Mesenchymal stem cell of Wharton's jelly (primary cell): ENCODE data around the gene ANKFN1.

GRCh38 chr17:50872779-50873121, 6.6 kb upstream of the TOB1 start:
- CAGE, long polyA plus RNA = no peak

DNA sequence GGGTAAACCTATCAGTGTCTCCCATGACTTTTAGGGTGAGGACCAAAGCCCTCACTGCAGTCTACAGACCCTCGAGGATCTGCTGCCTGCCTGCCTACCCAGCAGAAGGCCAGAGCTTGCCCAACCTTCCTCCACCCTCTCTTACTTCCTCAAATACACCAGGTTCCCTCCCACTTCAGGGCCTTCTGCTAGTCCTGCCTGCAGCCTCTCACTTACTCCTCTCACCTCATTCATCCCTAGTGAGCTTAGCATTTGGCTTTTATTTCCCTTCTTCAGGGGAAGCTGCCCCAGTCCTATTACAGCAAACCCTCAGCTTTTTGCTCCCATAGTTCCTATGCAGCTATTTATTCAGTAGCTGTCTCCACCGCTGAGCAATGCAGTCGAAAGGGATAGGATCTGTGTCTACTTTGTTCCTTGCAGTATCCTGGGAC, 17.8 kb upstream of the TOB1 start:
- CAGE, long polyA plus RNA = no peak

- CAGE, long polyA plus RNA = no peak
Observed at GRCh38 chr17:50918790-50919384, 52.7 kb upstream of the TOB1 start.

- CAGE, long polyA plus RNA = no peak
Observed at GRCh38 chr17:50946408-50947220, 80.5 kb upstream of the TOB1 start.

GRCh38 chr17:51007160-51007562, 113.5 kb downstream of the SPAG9 start:
- CAGE, long polyA plus RNA = no peak

- CAGE, long polyA plus RNA = no peak
Observed at GRCh38 chr17:51091707-51092167, 28.9 kb downstream of the SPAG9 start.

GRCh38 chr17:51125878-51126466, 5.3 kb upstream of the SPAG9 start:
- CAGE, long polyA plus RNA = no peak

DNA sequence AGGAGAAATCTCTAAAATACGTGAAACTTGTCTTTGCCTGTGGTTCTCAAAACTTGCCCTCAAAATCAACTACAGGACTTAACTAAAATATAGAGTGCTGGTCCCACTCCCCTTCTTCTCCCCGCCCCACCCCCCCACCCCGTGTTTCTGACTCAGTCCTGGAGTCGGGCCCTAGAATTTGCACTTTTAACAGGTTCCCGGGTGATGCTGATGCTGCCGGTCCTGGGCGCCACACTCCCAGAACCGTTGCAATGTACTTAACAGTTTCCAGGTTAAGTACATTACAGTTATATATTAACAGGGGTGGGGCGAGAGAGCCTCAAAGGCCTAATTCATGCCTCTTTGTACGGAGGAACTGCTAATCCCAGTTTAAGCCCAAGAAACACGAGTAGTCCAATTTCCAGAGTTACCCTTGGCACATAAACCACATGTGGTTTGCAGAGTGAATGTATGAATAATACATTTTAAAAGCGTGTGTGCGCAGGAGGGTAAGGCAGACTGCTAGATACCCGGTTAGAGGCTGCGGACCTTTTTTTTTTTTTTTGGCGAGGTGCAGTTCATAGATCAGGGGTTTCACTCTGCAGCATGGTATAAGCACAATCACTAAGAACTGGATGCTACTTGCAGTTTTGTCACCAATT, 866 bp downstream of the COX11 start:
- CAGE, long polyA plus RNA = no peak

DNA sequence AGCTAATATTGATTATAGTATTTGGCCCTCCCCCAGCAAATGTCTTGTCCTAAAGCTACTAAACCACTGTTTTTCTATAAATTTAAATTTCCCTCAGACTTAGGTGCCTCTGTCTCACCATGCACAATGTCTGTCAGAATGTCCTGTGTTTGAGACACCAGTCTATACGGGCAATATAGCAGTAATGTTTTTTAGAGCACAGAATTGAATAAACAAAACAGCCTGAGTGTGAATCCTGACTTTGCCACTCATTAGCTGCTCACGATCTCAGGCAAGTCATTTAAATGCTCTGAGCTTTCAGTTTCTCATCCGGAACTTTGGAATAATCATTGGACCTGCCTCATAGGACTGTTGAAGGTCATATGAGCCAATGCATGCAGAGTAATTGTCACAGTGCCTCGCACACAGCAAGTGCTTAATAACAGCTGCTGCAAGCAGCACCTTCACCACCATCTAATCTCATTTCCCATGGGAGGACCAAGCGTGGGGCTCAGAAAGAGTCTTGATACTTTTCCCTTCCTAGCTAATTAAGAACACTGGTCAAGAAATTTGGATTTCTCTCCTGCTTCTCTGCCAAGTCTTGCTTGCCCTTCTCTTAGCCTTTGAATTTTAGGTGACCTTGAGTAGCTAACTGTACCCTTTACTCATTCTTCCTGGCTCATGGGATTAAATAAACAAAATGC, 9.8 kb downstream of the HLF start:
- CAGE, long polyA plus RNA = no peak

DNA sequence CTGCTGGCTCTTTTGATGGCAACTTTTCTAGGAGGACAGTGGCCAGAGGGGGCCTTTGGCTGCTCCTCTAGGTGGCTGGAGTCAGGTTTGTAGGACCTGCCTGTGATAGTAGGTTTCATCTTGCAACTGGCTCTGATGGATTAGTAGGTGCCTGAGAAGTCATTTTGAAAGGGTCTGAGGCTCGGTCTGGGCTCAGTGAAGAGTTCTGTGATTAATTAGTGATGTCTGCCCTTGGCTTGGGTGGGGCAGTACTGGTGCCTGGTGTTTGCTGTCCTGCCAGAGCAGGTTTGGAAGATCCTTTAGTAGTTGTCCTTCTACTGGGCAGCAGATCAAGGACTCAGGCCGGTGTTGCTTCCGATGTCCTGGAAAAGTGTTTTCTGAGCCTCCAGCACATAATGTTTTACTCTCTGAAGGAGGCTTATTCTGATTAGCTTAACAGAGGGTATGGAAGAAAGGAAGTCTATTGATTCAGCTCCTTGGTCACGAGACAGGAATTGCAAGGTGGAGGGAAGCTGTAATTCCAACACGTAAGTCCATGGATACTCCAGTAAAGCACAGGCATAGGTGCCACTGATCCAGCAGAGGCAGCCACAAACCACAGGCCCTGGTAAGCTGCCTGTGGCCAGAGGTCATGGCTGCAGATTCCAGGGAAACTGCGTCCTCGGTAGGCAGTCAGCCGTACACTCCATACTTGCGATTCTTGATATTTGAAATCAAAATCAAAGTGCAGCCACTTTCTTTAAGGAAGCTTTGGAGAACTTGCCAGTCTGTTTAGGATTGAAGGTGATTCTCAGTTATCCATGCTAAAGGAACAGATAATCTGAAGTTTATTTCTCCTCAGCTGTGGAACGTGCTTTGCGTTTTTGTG, 18.6 kb downstream of the HLF start:
- CAGE, long polyA plus RNA = no peak

DNA sequence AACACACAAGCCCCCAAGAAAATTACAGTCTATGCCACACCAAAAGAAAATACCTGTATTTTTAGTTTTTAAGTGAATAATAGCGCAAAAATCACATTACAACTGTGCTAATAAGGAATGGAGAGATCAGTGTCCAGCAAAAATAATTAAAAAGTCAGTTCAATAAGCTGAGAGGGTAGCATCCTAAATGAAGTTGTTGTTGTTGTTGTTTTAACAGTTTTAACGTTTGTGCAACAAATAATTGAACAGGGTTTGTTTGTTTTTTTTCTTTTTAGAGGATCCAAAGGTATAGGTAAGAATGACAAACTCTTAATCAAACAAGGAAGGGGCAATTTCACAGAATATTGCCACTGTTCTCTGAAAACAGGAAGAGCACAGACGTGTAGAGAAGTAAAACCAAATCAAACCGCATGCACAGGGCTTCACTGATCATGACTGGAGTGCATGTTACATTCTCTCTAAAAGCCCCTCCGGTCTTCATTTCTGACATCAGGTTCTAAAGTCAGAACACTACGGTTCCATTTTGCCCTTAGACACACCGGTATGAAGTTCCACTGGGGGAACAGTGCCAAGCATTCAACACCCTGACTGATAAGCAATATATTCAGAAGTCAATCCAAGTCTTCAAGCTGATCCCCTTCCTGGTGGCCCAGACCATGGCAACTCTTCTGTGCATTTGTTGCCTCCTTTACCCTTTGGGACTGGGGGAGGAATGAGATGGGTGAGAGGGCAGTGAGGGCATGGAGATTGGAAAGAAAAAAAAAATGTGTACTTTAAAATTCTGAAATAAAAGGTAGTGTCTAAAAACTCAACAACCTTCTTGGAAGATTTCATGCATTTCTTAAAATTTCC, 1.6 kb downstream of the MMD start:
- CAGE, long polyA plus RNA = no peak

DNA sequence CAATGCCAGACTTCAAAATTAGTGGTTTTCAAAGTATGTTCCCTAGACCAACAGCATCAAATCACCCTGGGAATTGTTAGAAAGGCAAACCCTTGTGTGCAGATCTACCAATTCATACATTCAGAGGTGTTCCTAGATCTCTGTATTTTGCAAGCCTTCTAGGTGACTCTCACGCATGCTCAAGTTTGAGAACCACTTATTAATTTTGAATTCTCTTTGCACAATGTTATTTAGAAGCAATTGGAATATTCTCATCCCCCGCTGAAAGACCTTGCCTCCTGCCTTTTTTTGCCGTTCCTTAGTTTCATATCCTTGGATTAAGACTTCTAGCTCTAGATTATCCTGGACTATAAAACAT, 82.7 kb downstream of the PCTP start:
- CAGE, long polyA plus RNA = no peak

GRCh38 chr17:56110565-56111248, 42.6 kb upstream of the ANKFN1 start:
- CAGE, long polyA plus RNA = no peak

DNA sequence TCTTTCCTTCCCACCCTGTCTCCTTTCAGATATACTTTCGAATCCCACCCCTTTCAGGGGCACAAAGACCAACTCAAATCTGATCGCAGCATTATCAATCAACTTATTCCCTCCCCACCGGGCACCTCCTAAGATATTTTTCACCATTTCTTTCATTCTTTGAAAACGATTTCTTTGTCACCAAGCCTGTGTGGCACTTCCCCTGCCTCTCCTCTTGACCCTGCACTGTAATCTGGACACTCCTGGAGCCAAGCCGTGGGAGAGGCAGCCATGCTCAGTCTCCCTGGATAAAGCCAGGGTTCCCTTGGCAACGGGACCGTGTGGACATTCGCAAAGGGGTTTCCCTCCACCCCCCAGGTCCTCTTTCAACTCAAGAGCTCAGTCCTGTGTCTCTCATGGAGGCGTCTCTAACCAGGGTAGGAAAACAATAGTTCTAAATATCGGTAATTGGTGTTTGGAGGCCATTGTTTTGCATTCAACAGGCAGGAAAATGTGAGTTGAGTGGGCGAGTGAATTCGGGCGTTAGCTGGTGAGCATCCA, at the start of gene ANKFN1:
Gene ANKFN1 (plus strand): TSS at position 361 of the 540 bp plus-strand sequence.
- CAGE, long polyA plus RNA = no peak

GRCh38 chr17:56787021-56787639, 46.6 kb downstream of the C17orf67 start:
- CAGE, long polyA plus RNA = no peak

- CAGE, long polyA plus RNA = no peak
Observed at GRCh38 chr17:56886271-56886790, 27.5 kb downstream of the TRIM25 start.

DNA sequence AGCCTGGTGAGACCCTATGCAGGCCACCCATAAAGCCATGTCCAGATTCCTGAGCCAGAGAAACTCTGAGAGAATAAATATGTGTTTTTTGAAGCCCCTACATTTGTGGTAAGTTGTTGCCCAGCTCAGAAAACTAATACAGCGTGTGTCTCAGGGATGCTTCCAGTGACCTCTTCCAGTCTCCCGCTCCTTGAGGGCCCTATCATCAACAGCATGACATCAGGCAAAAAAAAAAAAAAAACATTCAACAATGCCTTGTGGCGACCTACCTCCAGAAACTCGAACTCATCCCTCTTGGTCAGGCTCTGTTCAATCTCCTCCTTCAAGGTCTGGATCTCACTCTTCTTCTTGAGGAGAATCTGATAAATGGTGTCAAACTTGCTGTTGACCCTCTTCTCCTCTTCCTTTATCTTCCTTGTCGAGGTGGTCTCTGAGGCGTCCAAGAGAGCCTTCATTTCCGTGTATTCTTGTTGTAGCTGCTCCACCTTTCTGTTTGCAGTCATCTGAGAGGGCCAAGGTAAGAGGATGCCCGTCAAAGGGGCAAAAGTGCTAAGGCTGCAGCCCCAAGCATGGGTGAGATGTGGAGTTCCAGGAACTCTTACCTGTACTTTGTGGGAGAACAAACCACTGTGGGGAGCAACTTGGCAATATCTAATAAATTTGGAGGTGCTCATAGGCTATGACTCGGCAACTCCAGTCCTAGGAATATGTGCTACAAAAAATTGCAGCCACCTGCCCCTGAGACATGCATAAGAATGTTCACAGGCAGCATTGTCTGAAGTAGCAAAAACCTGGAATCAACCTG, 9.7 kb downstream of the TRIM25 start:
- CAGE, long polyA plus RNA = no peak

DNA sequence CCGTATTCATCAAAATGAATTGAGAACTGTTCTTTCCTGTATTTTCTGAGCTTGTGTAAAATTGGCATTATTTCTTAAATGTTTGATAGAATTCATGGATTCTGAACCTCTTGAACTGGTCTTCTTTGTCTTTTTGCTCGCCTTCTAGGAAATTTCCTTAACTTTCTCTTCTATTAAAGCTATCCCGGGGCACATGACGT, 4.0 kb upstream of the TRIM25 start:
- CAGE, long polyA plus RNA = no peak

GRCh38 chr17:57092096-57092684, 7.1 kb downstream of the AKAP1 start:
- CAGE, long polyA plus RNA = no peak

DNA sequence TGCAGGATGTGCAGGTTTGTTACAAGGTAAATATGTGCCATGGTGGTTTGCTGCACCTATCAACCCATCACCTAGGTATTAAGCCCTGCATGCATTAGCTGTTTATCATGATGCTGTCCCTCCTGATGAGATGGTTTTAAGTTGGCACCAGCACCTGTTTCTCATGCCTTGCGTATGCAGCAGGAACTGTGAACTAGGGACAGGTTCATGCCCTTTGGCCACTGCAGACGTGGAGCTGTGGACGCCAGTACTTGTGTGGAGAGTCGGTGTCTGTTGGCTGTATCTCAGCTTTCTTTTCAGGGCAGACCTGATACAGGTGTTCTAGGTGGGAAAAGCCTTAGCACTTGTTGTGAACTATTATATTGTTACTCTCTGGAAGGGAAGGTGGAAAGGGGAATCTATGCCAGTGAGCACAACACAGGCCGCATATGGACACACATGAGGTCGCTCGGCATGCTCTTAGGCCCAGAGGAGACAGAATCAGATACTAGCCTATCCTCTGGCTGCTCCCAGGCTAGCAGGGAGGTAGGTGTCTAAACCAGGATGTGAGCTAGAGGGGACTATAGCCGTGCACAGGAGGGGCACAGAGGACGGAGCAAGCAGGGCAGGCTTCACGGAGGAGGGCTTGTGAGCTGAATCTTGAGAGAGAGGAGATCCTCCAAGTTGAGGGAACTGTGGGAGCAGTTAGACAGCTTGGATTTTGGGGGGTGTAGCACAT, 22.6 kb downstream of the MSI2 start:
- CAGE, long polyA plus RNA = no peak